Cerebral cortex (tissue), 2 donors: ENCODE results near the genes NDUFA4L2, MBD6, EEF1AKMT3 and SLC16A7.

- PRO-cap, 2 experiments = peak in 1 of 2 experiments; most common minus-strand start chr12:57237096 (in 1)
Observed at GRCh38 chr12:57236792-57237939, at the start of gene NDUFA4L2. TSS of gene NDUFA4L2 (minus strand) at chr12:57237104.

DNA sequence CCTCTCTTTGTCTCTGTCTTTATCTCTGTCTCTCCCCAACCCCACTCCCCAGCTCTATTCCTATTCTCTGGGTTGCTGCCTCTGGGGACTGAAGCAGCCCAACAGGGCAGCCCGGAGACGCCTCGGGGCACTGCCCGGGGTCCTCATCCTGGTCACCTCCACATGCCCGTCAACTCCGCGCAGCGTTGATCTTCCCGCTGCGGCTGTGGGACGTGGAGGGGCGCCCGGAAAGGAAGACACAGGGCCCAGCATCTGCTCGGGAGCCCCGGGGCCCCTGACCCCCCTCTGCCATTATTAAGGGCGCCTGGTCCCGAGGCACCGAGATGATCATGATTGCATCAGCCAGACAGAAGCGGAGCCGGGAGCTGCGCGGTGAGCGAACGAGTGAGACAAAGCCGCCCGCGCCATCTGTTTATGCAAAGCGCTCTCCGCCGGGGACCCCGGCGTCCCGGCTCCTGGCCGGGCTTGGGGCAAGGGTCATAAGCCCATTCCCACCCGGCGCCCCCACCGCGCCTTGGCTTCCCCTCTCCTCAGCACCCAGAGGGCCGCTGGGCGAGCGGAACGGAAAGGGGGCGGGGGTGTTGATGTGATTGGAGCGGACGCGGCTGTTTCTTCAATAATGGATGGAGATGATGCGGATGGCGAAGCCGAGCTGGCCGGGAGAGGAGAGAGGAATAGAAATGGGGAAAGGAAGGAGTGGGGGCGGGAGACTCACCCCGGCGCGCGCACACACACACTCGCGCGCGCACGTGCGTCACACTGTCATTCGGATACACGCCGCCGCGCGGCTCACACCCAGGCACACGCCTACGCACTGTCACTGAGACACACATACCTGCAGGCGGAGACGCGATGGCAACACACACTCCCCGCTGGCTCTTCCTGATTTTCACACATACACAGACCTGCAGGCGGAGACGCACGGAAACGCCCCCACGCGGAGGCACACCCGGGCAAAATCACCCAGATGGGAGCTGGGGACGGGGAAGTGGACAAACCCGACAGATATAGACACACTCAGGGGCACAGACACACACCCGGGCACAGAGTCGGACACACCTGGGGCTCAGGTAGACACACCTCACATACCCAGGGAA lies 3.3 kb upstream of the NDUFA4L2 start:
- PRO-cap, 2 experiments = peak in 1 of 2 experiments; most common plus-strand start position 338 of the sequence (in 1); most common minus-strand start position 331 of the sequence (in 1)

- PRO-cap, 2 experiments = no peak in any of the 2 experiments
Observed at GRCh38 chr12:57261372-57261930, 10.5 kb upstream of the STAC3 start.

- PRO-cap, 2 experiments = no peak in any of the 2 experiments
Observed at GRCh38 chr12:57279929-57280756, 29.2 kb upstream of the STAC3 start.

- PRO-cap, 2 experiments = no peak in any of the 2 experiments
Observed at GRCh38 chr12:57297640-57298311, 46.8 kb upstream of the STAC3 start.

- PRO-cap, 2 experiments = no peak in any of the 2 experiments
Observed at GRCh38 chr12:57475146-57475645, 4.5 kb downstream of the ARHGAP9 start.

DNA sequence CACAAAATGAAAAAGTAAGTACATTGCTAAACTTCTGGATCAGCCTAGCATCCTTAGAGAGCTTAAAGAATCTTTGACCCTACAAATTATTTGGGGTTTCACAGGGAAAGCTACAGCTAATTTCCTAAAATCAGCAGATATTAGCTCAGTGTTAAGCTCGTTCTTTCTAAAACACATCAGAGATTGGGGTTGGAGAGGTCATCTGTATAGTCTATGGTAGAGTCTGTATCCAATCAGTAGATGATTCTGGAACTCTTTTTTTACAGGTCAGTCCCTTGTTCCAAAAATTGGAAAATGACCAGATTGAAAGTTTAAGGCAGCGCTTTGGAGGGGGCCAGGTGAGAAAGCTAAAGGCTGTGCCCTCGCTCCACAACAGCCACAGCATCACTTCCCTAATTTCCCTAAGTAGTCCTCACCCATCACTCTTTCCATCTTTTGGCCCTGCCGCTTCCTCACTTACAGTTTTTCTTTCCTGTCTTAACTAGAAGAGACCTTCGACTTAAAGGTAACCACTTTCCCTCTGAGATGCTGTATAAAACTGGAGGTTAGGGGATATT lies 4.6 kb downstream of the DDIT3 start:
- PRO-cap, 2 experiments = no peak in any of the 2 experiments

DNA sequence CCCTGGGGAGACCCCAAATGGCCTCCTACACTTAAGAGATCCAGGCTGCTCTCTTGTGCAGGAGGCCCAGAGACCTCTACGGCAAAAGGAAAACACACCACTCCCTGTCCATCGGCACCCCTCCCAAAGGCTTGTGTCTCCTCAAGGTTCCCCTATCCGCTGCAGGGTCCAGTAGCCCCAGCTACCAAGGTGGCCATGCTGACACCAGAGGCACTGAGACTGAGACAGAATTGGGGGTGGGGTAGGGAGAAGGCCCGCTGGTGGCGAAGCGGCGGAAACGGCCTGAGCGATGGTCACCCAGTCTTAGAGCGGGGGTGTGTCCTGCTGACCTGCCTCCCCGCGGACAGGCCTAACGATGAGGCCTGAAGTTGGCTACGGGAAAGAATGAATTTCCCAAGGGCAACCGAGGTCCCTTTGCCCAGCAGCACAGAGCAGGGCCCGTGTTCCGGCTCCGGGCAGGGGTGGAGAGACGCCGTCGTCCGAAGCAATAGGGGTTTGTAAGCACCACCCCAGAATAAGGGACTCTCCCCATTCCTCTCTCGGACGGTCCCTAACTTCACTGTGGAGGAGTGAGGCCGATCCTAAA lies 451 bp downstream of the DDIT3 start:
- PRO-cap, 2 experiments = no peak in any of the 2 experiments

DNA sequence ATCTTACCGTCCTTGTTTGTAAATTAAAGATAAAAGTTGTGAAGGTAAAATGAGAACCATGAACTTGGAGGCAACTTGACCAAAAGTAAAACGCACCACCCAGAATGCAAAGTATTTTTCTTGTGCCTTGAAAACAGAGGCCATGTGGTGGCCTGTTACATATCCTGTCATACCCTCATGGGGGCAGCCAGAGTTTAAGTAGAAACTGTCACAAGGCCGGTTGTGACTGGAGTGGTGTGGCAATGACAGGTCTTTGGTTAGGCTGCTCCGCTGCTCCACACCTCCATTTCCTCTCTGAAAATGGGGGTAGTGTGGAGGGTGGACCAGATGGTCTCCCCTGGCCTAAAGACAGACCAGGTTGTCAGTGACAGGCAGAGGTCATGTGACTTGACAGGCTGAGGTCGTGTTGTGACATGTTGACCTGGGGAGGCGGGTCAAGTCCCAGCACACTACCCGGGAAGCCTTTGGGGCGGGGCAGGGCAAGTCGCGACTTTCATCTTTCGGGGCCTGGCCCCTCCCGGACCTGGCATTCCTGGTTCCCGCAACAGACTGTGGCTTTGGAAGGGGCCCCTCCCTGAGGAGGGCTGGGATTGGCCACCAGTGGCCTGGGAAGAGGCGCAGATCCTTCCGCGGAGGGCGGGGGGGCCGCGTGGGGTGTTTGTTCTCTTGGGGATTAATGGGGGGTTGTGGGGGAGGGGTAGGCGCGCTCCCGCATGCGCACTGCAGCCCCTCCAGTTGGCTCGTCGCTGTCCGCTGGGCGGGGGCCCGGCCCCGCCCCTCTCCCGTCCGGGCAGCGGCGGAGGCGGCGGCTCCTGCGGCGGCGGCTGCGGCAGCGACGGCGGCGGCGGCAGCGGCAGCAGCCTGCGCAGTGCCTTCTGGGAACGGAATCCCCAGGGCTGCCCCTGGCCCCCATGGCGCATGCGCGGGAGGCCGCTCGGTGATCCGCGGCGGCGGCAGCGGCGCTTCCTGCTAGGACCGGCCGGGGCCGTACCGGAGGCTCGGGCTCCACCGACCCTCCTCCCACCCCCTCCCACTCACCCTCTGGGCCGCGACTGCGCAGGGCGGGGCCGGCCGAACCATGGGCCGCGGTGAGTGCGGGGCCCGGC lies at the start of gene MBD6:
MBD6 (plus strand) TSS at position 901 of the 1,106 bp plus-strand sequence.
- PRO-cap, 2 experiments = peak in 2 of 2 experiments; most common plus-strand start position 223 of the sequence (in 1); most common minus-strand start position 171 of the sequence (in 1)

- PRO-cap, 2 experiments = no peak in any of the 2 experiments
Observed at GRCh38 chr12:57617938-57618265, 6.7 kb downstream of the ARHGEF25 start.

DNA sequence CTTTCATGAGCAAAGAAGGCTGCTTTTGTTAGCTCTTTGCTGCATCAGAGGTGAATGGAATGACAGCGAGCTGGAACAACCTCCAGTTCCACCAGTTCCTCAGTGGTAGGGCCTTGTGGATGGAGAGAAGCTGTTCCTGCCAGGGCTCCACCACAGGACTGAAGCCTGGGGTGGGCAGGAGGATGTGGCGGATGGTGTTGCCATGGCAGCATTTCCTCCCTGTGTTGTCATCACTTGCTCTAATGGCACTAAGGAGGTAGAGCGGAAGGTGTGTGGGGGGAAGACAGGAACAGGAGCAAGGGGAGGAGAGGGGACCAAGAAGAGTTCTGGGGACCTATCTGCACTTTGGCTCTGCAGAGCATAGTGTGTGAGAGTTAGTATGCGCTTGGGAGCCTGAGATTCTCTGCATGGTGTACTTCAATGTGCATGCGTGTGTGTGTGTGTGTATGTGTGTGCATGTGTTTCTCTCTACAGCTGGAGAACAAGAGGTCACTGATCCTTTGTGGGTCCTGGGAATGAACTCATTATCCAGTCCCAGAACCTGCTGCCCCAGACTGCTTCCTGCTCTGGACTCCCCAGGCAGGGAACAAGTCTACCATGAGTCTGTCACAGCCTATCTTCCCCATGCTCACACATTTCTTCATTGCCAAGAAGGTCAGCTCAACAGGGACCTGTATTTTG lies 2.6 kb upstream of the AGAP2 start:
- PRO-cap, 2 experiments = peak in 1 of 2 experiments; most common minus-strand start position 160 of the sequence (in 1)

DNA sequence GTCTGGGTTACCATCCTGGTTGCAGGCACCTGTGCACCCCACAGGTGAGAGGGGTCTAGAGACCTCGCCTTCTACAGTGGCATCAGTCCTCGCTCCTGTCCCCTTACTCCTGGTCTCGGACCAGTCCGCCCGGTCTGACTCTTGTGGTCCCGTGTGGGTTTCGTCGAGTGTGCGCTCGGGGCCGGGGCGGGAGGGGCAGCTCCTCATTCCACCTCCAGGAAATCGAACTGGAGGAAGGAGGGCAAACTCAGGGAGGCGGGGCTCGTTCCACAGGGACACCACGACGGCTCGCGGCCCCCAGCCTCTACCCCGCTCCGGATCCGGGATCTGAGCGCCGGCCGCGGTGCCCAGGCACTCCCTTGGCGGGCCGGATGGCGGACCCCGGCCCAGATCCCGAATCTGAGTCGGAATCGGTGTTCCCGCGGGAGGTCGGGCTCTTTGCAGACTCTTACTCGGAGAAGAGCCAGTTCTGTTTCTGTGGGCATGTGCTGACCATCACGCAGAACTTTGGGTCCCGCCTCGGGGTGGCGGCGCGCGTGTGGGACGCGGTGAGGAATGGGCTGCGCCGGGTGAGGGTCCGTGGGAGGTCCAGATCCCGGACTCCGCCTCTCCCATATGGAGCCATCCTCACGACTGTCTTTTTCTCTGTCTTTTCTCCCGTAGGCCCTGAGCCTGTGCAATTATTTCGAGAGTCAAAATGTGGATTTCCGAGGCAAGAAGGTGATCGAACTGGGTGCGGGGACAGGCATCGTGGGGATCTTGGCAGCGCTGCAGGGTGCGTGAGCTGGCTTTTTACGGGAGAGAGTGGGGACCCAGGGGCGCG lies at the start of gene EEF1AKMT3:
EEF1AKMT3 (plus strand) TSS at position 261 of the 823 bp plus-strand sequence.
- PRO-cap, 2 experiments = no peak in any of the 2 experiments

DNA sequence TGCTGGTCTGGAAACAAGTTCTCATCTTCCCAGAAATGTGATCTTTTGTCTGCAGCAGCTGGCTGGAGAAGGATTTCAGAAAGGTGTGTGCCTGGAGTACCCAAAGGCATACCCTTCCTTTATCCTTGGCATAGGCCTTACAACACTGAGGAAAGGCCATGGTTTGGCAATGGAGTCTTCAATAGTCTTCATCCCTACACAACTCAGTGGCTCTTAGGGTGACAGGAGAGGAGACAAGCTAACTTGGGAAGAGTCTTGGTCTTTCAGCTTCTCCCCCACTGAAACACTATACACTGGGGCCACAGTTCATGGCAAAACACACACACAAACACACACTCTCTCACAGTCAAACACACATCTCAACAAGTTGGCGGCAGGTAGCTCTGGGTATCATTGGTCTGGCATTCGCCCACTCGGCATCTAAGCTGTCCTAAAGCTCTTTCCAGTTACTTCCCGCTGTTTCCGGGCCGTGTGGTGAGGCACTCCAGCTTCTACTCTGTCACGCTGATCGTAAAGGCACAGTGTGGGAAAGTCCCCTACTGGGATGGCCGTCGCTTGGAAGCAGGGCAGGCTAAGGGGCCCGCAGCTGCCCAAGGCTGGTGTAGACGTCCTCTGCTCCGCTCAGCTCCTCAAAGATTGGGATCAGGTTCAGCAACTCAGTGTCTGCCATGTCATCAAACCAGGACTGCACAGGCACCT lies 4.6 kb upstream of the AVIL start:
- PRO-cap, 2 experiments = no peak in any of the 2 experiments

DNA sequence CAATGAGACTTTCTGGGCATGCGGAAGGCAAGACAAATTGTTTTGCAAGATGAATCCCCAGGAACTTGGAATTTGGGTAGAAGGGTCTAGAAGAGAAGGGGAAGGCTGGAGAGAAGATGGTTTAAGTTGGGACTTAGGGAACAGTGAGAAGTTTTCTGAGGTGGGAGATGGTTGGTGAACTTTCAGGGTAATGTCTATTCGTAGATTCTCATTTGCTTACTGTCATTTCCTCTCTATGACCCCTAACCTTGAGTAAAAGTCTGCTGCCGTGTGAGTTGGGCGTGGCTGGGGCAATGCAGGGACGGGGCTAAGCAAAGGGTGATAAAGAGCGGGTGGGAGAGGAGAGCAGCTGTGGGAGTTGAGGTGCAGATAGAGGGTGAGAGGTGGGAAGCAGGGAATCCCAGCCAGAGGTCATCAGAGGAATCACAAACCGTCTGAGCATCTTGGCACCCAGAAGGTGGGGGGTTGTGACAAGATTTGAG lies 45.6 kb upstream of the CTDSP2 start:
- PRO-cap, 2 experiments = no peak in any of the 2 experiments

- PRO-cap, 2 experiments = no peak in any of the 2 experiments
Observed at GRCh38 chr12:58034744-58035205, 93.4 kb downstream of the ATP23 start.

DNA sequence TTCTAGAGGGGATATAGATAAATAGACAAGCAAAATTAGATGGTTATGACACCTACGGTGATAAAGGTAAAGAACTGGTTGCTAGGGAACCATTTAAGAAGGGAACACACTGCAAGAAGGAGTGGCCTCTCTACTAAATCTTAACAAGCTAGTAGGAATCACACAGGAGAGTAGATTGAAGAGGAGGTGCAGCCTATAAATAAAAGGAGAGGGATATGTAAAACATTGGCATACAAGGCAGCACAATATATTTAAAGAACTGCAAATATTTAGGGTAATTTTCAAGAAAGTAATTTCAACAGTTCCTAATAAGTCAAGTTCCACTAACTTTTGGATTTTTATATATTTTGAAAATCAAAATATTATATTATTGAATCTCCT lies 155.1 kb downstream of the LRIG3 start:
- PRO-cap, 2 experiments = no peak in any of the 2 experiments

- PRO-cap, 2 experiments = no peak in any of the 2 experiments
Observed at GRCh38 chr12:59078802-59079421, 158.6 kb upstream of the LRIG3 start.

DNA sequence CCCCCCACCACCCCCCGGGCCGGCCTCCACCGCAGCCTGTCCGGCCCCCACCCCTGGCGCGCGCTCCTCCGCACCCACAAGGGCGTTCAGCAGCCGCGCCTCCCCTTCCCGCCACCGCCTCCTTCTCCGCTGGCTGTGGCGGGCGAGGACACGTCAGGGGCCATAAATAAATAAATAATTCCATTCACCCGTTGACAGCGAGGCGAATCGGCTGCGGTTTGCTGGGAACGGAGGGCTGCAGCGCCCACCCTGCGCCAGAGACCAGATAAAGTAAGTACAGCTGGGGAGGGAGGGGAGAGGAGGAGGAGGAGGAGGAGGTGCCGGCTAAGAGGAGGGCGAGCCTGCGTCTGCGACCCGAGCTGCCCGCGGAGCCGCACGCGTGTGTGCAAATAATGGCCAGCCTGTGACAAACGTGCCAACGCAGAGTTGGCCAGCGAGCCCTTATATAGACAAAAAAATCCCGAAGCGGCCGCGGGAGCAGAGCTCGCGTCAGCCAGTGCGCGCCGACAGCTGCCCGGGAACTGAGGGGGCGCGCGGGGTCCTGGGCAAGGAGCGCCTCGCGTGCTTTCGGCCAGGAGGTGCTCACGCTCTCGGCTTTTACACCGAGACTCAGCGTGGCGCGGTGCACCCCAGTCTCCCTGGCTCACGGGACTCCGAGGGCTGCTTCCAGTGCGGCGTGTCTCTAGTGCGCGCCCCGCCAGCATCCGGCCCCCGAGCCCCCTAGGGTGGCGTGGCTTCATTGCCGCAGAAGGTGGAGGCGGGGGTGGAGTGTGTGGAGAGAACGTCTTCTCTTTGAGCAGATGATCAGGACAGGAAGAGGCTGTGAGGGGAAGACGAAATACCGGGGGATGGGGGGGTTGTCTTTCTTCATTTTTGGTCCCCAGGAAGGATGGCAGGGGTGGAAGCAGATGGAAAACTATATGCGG lies at the start of gene SLC16A7:
SLC16A7 (plus strand) TSS at position 63 of the 926 bp plus-strand sequence.
- PRO-cap, 2 experiments = peak in 1 of 2 experiments; most common plus-strand start position 191 of the sequence (in 1); most common minus-strand start position 611 of the sequence (in 1)

GRCh38 chr12:59664597-59665016 lies 68.8 kb downstream of the SLC16A7 start:
- PRO-cap, 2 experiments = no peak in any of the 2 experiments

DNA sequence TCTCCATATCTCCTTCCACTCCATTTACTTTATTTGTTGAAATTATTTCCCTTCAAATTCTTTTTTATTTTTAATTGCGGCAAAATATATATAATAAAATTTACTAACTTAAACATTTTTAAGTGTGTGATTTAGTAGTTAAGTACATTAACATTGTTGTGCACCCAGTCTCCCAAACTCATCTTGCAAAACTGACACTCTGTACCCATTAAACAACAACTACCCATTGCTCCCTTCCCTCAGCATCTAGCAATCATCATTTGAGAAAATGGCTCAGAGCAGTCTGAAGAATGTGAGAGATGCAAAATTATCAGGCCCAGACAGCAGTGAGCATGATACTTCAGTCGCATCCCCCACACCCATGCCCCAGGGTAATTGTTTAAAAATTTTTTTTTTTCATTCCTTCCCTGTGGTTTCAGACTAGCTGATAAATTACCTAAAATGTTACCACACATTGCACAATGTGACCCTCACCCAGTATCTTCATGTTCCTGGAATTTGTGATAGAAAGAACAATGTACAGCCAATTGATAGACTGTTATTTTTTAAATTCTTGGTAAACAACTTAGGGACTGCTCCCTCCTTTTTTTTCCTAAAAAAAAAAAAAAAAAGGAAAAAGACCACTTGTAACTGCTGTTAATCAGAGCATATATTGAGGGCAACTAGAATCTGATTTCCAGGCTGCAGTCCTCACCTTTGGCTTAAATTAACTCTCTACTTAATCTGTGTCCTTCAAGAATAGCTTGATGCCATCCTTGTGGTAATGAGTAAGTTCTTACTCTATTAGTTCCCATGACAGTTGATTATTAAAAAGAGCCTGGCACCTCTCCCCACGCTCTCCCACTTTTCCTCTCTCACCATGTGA lies 11.3 kb upstream of the USP15 start:
- PRO-cap, 2 experiments = no peak in any of the 2 experiments